Choroid plexus epithelial cell (primary cell): ENCODE data around the gene OBI1.

GRCh38 chr13:75309752-75310884 lies 171.9 kb downstream of the TBC1D4 start:
- RRBS: no CpG with 5 or more reads among the region's 14 CpGs

GRCh38 chr13:75792341-75792969 lies 156.3 kb downstream of the LMO7 start:
- RRBS: no CpG with 5 or more reads among the region's 4 CpGs

- RRBS: no CpG with 5 or more reads among the region's 3 CpGs
Observed at GRCh38 chr13:76522047-76522427, 364.2 kb downstream of the KCTD12 start.

GRCh38 chr13:76724226-76724532 lies 162.0 kb downstream of the KCTD12 start:
- RRBS: no CpG with 5 or more reads among the region's 1 CpG

GRCh38 chr13:76882377-76882813 lies 3.8 kb downstream of the KCTD12 start:
- RRBS: no CpG with 5 or more reads among the region's 4 CpGs

GRCh38 chr13:76886615-76886776 lies 291 bp upstream of the KCTD12 start:
- RRBS: no CpG with 5 or more reads among the region's 12 CpGs

DNA sequence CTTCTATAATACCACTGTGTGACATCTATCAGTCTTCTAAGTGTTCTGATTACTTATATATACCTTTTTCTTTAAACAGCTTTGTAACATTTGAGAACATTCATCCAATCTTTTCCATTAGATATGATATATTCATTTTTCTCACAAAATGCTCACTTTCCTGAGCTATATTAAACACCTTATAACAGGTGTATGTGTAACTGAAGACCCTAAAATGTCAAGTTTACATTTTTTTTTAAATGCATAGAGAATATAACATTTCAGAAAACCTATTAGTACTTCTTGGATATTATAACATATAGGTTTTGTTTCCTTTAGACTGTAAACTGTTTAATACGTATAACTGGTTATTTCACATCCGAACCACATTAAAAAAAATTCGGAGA lies 14.7 kb downstream of the CLN5 start:
- RRBS: no CpG with 5 or more reads among the region's 3 CpGs

DNA sequence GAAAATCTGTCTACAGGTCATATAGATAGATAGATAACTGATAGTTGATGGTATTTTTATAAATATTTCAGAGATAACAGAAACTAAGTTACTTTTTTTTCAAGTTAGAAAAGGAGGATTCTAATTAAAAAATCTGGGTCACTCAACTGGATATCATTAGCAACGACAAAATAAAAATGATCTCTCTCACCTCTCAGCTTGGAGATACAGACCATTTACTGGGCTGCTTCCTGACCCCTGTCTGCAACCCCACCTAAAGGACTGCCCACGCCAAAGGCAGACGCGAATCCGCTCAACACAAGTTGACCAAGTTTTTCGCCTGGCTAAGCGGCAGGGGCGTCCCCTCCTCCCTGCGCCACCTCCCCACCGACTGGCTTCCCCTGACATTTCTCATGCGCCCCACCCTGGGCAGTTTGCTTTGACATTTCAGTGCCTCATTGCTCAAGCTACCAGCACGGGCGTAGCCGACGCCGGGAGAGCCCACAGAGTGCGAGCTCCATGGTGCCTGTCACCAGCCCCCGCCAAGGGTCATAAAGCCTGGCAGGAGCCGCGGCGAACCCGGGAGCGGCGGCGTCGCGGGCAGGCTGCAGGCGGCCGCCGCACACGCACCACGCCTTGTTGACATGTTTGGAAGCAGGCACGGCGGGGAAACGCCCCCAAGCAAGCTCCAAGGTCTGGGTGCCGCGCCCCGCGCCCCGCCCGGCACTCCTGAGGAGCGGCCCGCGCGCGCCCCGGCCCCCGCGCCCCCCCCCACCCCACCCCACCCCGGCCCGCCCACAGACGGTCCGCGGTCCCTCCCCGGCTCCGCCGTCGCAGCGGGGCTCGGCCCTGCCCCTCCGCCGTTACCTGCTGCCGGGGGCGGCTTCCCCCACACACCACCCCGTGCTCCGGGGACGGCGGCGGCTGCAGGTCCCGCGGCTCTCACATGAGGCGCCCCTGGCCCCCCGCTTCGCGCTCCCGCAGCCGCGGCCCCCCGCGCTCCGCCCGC lies 684 bp downstream of the FBXL3 start:
- RRBS: 2% methylated on average over 15 of the region's 82 CpGs

DNA sequence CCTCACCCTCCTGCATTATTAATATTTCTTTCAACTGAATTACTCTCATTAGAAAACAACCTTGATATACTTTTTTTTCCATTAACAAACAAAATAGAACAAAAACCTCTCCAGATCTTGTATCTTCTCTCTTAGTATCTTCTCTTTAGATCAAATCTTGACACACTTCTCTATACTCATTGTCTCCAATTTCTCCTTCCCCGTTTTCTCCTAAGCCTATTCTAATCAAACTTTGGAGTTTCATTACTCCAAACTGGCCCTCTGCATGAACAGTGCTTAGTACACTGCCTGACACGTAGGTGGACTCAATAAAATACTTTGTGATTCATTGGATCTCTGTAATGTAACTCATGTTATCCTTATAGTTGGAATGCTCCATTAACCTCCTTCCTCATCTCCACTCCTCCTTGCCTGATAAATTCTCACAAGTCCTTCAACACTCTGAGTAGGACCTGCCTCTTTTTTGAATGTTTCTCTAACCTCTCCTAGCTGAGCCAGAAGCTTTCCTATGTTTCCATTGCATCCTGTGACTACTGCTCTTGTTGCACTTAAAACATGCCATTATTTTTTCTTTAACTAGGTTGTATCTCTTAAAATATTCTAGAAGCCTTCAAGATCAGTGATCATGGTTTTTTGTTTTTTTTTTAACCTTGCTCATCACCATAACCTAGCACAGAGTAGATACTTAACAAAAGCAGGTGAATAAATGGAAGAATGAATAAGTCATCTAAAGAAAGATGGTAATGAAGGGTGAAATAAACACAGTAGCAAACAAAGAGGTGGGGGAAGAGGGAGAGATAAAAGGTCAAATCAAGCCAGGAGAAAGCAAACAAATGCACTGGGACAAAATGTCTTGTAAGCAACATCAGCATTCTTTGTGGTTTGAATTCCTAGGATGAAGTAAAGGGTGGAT lies 86.1 kb upstream of the FBXL3 start:
- RRBS: no CpG with 5 or more reads among the region's 2 CpGs

DNA sequence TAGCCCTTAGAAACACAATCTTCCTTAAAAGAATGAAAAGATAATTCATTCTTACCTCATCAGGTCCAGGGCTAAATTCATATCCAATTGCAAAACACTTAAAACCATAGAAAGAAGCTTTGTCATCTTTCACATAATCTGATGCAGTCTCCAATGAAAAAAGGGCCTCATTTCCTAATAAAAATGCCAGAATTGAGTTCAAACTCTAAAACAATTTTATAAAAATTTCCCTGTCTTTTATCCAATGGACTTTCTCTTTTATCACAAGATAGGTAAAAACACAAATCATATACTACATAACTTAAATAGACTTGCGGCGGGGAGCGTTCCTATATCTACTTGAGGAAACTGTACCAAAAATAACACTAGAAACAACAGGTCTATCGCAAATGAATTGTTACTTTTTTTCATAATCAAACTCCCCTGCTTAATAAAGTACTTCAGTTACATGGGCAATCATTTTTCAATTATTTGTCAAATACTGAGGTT lies 138.3 kb upstream of the FBXL3 start:
- RRBS: no CpG with 5 or more reads among the region's 4 CpGs

GRCh38 chr13:77767272-77768086 lies 70.0 kb downstream of the SLAIN1 start:
- RRBS: no CpG with 5 or more reads among the region's 7 CpGs

- RRBS: no CpG with 5 or more reads among the region's 2 CpGs
Observed at GRCh38 chr13:77853904-77854126, 64.8 kb downstream of the EDNRB start.

GRCh38 chr13:77897019-77897261 lies 21.7 kb downstream of the EDNRB start:
- RRBS: no CpG with 5 or more reads among the region's 1 CpG

DNA sequence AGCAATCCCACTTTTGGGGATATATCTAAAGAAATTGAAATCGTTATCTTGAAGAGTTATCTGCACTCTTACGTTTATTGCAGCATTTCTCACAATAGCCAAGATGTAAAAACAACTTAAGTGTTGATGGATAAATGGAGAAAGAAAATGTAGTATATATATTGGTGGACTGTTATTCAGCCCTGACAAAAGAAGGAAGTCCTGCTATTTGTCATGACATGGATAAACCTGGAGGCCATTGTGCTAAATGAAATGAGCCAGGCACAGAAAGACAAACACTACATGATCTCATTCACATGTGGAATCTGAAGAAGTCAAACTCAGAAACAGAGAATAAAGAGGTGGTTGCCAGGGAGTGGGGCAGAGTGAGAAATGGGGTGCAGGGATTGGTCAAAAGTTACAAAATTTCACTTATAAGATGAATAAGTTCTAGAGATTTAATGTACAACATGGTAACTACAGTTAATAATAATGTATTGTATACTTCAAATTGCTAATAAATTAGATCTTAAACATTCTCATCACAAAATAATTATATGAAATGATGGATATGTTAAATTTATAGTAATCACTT lies 58.8 kb downstream of the POU4F1 start:
- RRBS: no CpG with 5 or more reads among the region's 2 CpGs

- RRBS: 2% methylated on average over 16 of the region's 49 CpGs
Observed at GRCh38 chr13:78602732-78603294, 539 bp downstream of the POU4F1 start.

GRCh38 chr13:78658970-78659728 lies at the start of gene OBI1:
Gene OBI1, minus strand, starts transcription at chr13:78659155.
- RRBS: no CpG with 5 or more reads among the region's 45 CpGs

- RRBS: no CpG with 5 or more reads among the region's 1 CpG
Observed at GRCh38 chr13:79241916-79242250, 164.2 kb downstream of the RBM26 start.

DNA sequence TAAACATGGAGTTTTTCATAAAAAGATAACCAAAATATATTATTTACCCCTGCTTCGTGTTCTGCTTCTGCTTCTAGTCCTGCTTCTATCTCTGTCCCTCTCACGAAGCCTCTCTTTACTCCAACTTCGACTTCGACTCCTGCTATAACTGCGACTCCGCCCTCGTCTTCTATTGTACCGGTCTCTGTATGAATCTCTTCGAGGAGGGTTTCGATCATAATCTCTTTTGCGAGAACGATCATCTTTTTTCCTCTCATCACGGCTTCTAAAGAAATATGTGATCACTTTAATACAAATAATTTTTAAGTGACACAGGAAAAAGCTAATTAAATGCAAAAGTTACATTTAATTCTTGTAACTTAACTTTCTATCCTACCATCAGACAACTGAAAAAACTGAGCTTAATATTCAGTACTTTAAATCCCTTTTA lies 35.1 kb downstream of the RBM26 start:
- RRBS: no CpG with 5 or more reads among the region's 13 CpGs

- RRBS: no CpG with 5 or more reads among the region's 1 CpG
Observed at GRCh38 chr13:79402006-79402399, 4.1 kb downstream of the RBM26 start.

DNA sequence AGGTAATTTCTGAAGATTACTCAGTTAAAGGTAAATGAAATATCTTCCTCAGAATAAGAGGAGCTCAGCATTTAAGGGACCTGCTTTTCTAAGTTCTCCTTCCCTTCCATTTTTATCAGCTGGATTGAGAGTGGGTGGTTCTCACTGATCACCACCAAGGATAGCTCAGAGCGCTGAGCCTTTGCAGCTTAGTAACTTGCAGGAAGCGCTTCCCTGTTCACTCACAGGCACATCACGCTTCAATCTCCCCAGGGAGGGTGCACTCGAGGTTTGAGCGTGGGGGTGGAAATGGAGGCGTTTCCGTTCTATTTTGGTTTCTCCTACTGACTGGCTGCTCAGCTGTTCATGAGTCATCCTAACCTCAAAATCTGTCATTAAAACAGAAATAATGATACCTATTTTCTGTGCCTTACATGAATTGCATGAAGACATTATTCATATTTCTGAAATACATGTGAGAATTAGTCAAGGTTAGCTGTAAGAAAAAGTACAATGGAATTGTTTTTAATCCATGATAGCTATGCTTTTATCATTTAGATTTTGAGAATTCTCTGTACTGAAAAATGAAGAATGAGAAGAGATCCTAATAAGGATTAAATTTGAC lies 292.1 kb downstream of the SPRY2 start:
- RRBS: no CpG with 5 or more reads among the region's 7 CpGs